Transverse colon (tissue), 4 donors: Measurements from ENCODE around the genes AGO3, TRAPPC3 and CSF3R.

GRCh38 chr1:35193239-35193926, 438 bp upstream of the SFPQ start:
- PRO-cap = bidirectional peak, plus-strand start at chr1:35193440, minus-strand start at chr1:35193145
- RAMPAGE, long total RNA, 4 experiments = no peak in any of the 4 experiments

DNA sequence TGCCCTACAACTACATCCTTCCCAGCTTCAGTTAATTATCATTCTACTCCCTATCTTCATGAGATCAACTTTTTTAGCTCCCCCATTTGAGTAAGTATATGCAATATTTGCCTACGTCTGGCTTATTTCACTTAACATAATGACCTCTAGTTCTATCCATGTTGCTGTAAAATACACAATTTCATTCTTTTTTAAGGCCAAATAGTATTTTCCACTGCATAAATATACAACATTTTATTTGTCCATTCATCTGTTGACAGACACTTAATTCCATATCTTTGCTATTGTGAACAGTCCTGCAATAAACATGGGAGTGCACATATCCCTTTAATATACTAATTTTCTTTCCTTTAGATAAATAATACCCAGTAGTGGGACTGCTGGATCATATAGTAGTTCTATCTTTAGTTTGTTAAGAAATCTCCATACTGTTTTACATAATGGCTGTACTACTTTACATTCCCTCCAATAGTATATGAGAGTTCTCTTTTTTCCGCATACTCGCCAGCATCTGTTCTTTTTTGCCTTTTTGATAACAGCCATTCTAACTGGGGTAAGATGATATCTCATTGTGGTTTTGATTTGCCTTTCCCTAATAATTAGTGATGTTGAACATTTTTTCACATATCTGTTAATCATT, 32.1 kb downstream of the KIAA0319L start:
- PRO-cap = no peak
- RAMPAGE, long total RNA, 4 experiments = no peak in any of the 4 experiments

GRCh38 chr1:35572996-35573143, 244 bp upstream of the TFAP2E start:
- PRO-cap = no peak
- RAMPAGE, long total RNA, 4 experiments = no peak in any of the 4 experiments

GRCh38 chr1:35573851-35574517, 870 bp downstream of the TFAP2E start:
- PRO-cap = no peak
- RAMPAGE, long total RNA, 4 experiments = no peak in any of the 4 experiments

DNA sequence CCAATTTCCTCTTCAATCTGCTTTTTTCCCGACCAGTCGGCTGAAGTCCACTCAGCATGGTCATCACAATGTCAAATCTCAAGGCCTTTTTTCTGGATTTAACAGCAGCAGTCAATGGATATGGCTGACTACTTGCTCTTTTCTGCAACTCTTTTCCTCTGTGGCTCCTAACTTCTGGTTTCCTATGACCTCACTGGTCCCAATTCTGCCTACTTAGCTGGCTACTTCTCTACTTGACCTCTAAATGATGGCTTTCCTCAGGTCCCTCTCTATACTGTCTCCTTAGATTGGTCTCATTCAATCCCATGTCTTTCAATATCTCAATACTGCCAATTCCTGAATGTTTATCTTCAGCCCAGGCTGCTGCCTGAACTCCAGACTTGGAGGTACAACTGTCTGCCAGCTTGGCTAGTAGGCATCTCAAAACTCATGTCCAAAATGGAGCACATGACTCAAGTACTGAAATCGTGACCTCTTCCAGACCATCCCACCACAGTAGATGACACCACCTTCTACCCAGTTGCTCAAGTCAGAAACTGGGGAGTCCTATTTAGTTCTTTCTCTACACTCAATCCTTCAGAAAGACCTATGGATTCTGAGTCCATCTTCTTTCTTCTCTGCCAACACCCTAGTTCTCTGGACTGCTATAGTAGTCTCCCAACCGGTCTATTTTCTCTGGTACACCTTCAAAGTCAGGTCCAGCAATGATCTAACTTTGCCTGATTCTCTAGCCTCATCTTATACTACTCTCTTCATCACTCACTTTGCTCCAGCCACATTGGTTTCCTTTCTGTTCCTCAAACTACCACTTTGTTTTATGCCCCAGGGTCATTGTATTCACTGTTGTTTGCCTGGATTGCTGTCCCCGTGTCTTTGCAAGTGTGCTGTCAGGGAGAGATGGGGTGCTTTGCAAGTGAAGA, 23.4 kb downstream of the TFAP2E start:
- PRO-cap = no peak
- RAMPAGE, long total RNA, 4 experiments = no peak in any of the 4 experiments

- PRO-cap = unidirectional peak, plus-strand start at chr1:35718035; unidirectional peak, plus-strand start at chr1:35718097
- RAMPAGE, long total RNA, 4 experiments = no peak in any of the 4 experiments
These were observed 992 bp downstream of the C1orf216 start for GRCh38 chr1:35717551-35718232.

DNA sequence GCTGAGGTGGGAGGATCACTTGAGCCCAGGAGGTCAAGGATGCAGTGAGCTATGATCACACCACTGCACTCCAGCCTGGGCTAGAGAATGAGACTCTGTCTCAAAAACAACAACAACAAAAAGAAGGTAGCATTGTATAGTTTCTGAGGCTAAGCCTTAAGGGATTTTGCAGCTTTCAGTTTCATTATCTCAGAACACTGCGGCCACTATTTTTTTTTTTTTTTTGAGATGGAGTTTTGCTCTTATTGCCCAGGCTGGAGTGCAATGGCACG, 9.9 kb upstream of the CLSPN start:
- PRO-cap = no peak
- RAMPAGE, long total RNA, 4 experiments = no peak in any of the 4 experiments

- PRO-cap = no peak
- RAMPAGE, long total RNA, 4 experiments = start-site peak on the plus strand in 1 of 4 experiments, at chr1:35817801-35818004 at its widest, 14 reads per replicate
These were observed 9.8 kb downstream of the AGO4 start for GRCh38 chr1:35817455-35818146.

GRCh38 chr1:35851545-35852556, 31.2 kb upstream of the AGO1 start:
- PRO-cap = no peak
- RAMPAGE, long total RNA, 4 experiments = no peak in any of the 4 experiments

- PRO-cap = no peak
- RAMPAGE, long total RNA, 4 experiments = start-site peak on the plus strand in 1 of 4 experiments, at chr1:35921806-35922255 at its widest, 12 reads per replicate
These were observed 9.4 kb upstream of the AGO3 start for GRCh38 chr1:35921315-35922039.

GRCh38 chr1:35930512-35931499, at the start of gene AGO3:
Gene AGO3 (plus strand): TSS chr1:35931105.
- PRO-cap = bidirectional peak, plus-strand start at chr1:35930766, minus-strand start at chr1:35930796; bidirectional peak, plus-strand start at chr1:35931133, minus-strand start at chr1:35931008; bidirectional peak, plus-strand start at chr1:35931326, minus-strand start at chr1:35931325
- RAMPAGE, long total RNA, 4 experiments = start-site peak on the plus strand in 3 of 4 experiments, at chr1:35930679-35931268 at its widest, 21 to 204 reads per replicate

DNA sequence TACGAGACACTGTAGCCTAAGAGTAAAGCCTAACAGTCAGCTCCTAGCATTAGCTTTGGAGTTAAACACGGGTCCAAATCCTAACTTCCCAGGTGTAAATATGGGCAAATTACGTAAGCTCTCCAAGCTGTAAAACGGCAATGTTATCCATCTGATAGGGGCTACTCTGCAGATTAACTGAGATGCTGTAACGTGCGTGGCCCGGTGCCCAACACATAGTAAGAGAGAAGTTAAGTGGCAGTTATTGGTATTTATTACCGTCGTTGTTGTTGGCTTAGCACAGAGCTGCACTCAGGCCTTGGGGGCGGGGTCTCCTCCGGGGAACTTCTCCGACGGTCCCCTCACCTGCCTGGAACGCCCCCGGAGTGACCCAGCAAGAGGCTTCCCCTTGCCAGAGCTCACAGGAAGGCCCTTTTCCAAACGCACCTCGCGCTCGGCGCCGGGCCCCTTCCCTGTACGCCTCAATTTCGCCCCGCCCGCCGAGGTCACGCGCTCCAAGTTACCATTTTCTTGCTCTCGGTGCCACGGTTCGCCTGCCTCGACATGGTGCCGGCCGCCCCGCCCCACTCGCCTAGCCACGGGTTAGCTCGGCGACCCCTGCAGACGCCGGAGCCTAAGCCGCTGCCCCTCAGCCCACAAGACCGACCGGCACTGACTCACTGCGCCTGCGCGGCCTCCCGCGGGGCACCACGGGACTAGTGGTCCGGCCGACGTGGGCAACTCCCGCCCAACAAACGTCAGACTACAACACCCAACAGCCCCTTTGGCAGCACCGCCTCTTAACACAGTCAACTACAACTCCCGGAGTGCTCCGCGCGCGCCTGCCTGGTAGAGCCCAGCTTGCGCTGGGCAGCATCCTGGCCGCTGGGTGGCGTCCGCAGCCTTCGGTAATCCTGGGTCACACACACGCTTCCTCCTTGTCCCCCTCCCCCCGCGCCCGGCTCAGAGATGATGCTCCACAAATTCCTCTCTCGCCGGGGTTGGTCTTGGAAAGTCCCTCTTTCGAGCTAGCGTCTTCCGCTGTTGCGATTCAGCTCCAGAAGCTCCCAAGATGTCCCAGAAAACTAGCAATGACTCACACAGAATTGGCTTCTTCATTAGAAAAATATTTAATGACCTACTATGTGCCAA, at the start of gene TRAPPC3:
Gene TRAPPC3 (minus strand): TSS at position 653 of the 1,131 bp plus-strand sequence.
- PRO-cap = unidirectional peak, minus-strand start at position 573 of the sequence; bidirectional peak, plus-strand start at position 977 of the sequence, minus-strand start at position 653 of the sequence
- RAMPAGE, long total RNA, 4 experiments = start-site peak on the minus strand in 4 of 4 experiments, centred at positions 647 to 654 of the sequence, 39 to 1,028 reads per replicate

- PRO-cap = bidirectional peak, plus-strand start at chr1:36151049, minus-strand start at chr1:36150921
- RAMPAGE, long total RNA, 4 experiments = no peak in any of the 4 experiments
These were observed 1.6 kb upstream of the TRAPPC3 start for GRCh38 chr1:36150628-36151451.

DNA sequence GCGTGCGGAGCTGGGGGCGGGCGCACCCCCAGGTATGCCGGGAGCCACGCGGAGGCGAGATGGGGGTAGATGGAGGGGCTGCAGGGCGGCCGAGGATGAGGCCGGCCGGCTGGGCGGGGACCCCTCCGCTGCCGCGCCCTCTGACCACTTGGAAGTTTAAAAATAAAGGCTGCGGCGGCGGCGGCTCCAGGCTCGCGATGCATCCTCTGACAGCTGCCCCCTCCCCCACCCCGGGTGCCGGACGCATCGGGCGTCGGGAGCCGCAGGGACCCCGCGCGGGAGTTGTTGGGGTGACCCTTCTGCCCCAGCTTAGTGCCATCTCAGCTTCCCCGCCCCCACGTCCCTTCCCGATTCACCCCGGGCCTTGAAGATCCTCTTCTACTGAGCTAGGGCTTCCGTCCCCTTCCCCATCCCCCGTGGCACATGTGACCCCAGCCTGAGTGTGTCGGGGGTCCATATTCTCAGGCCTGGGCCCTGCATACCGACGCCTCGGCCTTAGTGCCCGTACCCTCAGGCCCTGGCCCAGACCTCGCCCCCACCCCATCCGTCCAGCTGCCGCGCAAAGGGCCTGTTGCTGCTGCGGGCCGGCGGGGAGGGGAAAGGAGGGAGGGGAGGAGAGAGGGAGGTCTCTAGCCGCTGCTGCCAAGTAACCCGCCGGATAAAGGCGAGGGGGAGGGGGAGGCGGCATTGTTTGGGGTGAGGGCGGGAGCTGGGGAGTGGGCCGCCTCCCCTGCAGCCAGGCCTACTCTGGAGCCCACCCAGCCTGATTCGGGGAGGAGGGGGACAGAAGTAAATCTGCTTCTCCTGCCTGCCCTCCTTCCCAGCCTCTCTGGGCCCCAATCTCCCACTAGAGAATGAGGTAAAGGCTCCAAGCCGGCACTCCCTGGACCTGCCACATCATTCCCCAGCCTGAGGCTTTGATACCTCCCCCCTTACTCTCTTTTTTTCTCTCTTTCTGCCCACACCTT, 756 bp downstream of the MAP7D1 start:
- PRO-cap = bidirectional peak, plus-strand start at position 189 of the sequence, minus-strand start at position 158 of the sequence; bidirectional peak, plus-strand start at position 661 of the sequence, minus-strand start at position 602 of the sequence; bidirectional peak, plus-strand start outside the sequence, minus-strand start at position 831 of the sequence
- RAMPAGE, long total RNA, 4 experiments = no peak in any of the 4 experiments

DNA sequence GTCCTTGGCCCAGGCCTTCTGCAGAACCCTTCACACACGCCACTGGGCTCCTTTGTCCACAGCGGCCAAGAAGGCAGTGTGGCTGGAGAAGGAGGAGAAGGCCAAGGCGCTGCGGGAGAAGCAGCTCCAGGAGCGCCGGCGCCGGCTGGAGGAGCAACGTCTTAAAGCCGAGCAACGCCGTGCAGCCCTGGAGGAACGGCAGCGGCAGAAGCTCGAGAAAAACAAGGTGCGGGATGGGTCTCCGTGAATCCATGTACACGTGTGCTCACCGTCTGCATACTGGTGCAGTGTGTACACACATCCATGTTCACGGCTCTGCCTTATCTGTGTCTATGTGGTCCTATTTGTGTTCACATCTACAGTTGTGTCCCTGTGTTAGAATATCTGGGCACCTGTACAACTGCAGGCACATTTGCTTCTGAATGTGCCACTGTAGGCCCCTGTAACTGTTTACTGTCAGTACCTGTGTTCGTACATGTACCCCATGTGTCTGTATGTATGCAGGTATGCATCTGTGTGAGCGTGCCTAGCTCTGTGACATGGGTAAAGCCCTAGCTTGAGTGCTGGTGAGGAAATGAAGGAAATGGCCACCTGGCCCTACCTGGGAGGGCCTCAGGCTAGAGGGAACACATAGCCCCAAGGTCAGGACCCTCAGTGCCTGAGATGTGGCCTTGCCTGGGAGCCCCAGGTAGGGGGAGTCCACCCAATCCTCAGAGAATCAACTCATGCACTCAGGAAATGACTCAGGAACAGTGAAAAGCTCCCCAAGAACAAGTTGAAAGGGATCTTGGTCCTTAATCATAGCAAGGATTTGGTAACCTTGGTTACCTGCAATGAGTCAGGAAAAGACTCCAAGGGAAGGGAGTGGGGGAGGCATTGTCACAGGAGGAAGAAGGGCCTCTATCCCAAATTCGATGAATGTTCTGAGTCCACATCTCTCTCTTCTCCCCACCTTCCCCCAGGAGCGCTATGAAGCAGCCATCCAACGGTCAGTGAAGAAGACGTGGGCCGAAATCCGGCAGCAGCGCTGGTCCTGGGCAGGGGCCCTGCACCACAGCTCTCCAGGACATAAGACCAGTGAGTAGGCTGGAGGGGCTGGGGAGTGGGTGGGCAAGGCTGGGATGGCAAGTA, 16.8 kb downstream of the MAP7D1 start:
- PRO-cap = no peak
- RAMPAGE, long total RNA, 4 experiments = no peak in any of the 4 experiments

DNA sequence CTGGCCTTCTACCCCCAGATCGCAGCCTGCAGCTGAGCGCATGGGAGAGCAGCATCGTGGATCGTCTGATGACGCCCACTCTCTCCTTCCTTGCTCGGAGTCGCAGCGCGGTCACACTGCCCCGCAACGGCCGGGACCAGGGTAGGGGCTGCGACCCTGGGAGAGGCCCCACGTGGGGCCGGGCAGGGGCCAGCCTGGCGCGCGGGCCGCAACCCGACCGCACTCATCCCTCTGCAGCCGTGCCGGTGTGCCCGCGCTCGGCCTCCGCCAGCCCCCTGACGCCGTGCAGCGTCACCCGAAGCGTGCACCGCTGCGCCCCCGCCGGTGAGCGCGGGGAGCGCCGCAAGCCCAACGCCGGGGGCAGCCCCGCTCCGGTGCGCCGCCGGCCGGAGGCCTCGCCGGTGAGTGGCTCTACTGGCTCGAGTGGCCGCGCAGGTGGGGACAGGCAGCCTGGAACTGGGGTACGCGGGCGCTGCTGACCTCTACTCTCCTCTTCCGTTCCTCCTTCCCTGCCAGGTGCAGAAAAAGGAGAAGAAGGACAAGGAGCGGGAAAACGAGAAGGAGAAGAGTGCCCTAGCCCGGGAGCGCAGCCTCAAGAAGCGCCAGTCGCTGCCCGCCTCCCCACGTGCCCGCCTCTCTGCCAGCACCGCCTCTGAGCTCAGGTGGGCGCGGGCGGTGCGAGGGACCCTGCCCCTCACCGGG, 20.4 kb downstream of the MAP7D1 start:
- PRO-cap = no peak
- RAMPAGE, long total RNA, 4 experiments = no peak in any of the 4 experiments

- PRO-cap = unidirectional peak, minus-strand start at chr1:36482913
- RAMPAGE, long total RNA, 4 experiments = start-site peak on the minus strand in 2 of 4 experiments, at chr1:36482863-36482913 at its widest, 17 to 84 reads per replicate
These were observed at the start of gene CSF3R for GRCh38 chr1:36482761-36483141. Gene CSF3R (minus strand): TSS chr1:36482913.

DNA sequence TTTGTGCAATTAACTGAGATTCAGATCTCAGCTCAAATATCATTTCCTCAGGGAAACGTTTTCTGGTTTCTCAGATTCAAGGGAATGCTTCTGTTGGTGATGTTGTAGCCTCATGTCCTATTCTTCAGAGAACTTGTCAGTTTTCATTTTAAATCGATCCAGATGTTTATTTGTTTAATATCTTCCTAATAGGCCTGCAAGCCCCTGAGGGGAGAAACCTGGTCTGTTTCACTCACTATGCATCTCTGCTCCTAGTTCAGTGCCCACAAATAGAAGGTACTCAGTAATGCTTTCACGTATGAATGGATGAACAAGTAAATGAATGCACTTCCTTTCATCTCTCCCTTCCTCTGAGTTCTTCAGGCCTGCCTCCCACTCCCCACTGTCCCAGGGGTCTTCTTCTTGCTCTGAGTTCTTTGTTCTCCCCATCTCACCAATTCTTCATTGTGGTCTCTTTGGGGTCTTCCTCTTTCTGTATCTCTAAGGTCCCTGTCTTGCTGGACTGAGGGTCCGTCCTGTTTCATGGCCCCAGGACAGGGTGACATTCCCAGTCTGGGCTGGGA, 24.4 kb upstream of the GRIK3 start:
- PRO-cap = no peak
- RAMPAGE, long total RNA, 4 experiments = no peak in any of the 4 experiments

DNA sequence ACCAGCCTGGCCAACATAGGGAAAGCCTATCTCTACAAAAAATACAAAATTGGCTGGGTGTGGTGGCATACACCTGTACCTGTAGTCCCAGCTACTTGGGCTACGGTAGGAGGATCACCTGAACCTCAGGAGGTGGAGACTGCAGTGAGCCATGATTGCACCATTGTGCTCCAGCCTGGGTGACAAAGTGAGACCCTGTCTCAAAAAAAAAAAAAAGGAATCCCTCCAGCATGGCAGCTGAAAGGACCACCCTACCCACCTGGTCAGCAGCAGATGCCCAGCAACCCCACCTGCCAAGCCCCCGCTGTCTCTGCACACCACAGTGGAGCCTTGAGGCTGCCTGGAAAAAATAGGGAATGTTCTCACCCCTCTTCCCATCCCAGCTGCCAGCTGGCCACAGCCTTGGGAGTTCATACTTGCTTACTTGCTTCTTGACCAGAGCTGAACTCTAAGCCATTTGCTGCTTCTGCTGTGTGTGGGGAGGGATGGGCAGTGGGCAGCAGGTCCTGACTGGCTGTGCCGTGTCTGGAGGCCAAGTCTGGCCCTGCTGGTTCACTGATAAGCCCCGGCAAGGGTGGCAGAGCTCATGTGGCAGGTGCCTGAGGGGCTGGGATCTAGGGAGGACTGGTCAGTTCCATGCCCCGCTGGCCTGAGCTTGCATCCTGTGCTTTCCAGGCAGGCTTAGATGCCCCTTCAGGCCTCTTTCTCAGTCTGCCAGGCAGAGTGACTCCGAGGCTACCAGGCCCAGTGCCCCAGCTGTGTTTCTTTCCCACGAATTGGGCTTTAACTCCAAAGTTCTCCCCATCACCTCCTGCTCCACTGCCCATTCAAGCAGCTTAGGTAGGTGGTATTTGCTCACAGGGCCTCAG, 10.9 kb downstream of the ZC3H12A start:
- PRO-cap = no peak
- RAMPAGE, long total RNA, 4 experiments = no peak in any of the 4 experiments

GRCh38 chr1:37497979-37498238, 16.7 kb downstream of the MEAF6 start:
- PRO-cap = unidirectional peak, minus-strand start at chr1:37498090
- RAMPAGE, long total RNA, 4 experiments = no peak in any of the 4 experiments